PC-3 (cell line): ENCODE measurements around a stretch of chr2.

DNA sequence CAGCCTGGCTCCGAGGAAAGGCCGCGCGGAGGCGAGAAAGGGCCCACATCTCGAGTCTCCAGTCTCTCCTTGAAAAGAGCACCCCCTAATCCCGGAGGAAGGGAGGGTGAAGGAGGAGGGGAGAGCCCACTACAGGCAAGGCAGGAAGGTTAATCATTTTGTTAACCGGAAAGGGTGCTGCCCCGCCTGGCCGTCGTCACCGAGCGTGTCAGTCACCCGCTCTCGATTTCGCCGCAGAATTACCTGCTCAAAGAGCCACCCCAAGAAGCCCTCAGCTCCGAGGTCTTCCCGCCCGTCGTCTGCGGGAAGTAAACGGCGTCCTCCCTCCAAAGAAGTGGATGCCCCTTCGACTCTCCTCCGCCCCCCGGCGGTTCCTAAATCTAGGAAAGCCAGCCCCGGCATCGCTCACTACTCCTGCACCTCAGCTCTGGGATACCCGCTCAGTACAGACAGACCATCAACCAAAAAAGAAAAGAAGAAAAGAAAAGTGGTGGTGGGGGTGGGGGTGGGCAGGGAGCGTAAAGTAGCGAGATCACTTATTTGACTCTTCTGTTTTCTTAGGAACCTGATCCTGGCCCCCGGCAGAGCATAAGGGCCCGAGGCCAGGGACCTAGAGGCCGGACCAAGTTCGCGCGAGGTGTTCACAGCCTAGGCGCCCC, 11.4 kb upstream of the SATB2 start:
- RAMPAGE, long total RNA: no peak

- RAMPAGE, long total RNA: no peak
Measured at GRCh38 chr2:199926249-199927287, 15.5 kb downstream of the C2orf69 start.

DNA sequence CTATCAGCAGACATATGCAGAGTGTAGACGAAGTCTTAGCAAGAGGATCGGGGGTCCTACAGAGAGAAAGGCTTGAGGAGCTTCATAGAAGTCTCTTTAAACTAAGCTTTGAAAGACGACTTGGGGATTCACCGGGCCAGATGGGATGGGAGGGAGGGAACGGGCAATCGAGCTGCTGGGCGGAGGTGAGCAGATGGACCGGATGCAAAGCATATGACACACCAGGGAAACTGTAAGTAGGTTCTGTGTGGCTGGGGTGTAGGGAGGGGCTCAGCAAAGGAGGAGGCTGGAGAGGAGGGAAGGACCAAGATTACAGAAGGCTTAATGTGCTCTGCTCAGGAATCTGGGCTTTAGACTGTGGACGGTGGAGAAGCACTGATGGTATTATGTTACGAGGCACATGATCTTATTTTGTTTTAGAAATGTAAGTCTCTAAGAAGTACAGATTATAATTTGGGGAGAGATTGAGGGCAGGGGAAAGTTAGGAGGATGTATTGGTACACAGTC, 131.5 kb downstream of the MAIP1 start:
- RAMPAGE, long total RNA: no peak

GRCh38 chr2:200363737-200364279, 57.3 kb downstream of the SPATS2L start:
- RAMPAGE, long total RNA: no peak

GRCh38 chr2:200376482-200377166, 70.1 kb downstream of the SPATS2L start:
- RAMPAGE, long total RNA: no peak

GRCh38 chr2:200380041-200380617, 73.6 kb downstream of the SPATS2L start:
- RAMPAGE, long total RNA: no peak

DNA sequence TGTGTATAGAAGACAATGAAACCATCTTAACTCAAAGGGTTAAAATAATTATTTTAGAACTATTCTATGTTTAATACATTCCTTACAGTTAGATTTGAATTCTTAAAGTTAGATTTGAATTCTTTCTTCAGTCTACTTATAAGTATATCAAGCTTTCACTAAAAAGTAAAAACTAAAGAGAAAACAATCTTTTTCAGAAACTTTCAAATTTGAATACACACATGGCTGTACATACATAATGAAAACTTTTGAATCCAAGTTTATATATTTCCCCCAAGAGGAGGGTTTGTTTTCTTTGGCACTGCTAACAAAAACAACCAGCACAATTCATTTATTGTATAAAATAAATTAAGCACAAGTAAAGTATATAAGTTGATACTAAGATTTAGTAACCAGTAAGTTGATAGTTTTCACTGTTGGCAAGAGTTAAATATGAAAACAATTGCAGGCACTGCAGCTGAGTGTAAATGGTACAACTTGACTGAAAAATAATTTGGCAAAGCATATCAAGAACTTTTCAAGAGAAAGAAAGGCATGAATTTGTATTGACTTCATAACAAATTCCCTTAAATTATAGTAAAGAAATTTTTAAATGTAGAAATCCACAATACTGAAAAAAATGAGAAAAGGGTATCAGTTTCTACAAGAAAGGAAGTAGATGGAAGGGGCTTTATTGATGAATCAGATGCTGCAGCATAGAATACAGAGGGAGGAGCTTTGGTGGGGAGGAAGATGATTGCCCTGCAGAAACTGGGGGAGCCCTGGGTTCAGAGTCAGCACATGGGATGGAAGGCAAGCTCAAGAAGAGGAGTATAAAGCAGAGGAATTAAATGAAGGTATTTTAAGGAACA, 78.1 kb downstream of the KCTD18 start:
- RAMPAGE, long total RNA: no peak

DNA sequence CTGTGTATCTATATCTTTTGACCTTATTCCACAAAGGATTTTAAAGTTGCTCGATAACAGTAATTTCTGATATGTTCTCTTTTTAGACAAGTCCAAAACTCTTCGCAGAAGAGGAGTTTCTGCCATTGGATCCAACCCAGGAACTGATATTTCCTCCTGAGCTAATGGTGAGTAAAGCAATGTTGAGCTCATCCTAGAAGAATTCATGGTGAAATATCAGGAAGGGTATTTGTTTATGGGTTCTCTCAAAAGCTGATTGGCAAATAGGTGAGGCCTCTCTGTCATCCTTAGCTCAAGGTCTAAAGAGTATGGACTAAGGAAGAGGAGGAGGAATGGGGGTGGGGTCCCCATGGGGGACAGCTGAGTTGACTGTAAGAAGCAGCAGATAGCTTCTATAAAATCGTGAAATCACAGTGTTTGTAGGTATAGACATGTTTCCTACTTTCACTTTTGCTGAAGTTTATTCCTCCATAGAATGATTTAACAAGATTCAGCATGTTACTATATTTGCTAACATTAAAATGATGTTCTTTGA, 18.2 kb downstream of the AOX1 start:
- RAMPAGE, long total RNA: no peak

DNA sequence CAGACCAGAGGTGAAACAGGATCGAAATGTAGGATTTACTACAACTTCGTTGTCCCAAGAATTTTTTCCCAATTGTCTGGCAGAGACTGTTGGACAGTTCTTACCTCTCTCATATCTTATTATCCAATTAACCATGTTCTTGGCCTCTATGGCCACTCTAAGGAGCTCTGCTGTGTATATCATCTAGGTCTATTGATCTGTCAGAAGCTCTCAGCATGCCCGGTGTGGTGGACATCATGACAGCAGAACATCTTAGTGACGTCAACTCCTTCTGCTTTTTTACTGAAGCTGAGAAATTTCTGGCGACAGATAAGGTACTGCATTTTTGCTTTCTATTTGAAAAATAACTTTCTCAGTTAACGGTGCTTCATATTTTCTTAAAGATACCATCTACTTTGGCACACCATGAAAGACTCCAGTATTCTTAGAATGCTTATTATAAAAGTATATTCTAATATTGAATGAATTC, 35.2 kb downstream of the AOX1 start:
- RAMPAGE, long total RNA: no peak

DNA sequence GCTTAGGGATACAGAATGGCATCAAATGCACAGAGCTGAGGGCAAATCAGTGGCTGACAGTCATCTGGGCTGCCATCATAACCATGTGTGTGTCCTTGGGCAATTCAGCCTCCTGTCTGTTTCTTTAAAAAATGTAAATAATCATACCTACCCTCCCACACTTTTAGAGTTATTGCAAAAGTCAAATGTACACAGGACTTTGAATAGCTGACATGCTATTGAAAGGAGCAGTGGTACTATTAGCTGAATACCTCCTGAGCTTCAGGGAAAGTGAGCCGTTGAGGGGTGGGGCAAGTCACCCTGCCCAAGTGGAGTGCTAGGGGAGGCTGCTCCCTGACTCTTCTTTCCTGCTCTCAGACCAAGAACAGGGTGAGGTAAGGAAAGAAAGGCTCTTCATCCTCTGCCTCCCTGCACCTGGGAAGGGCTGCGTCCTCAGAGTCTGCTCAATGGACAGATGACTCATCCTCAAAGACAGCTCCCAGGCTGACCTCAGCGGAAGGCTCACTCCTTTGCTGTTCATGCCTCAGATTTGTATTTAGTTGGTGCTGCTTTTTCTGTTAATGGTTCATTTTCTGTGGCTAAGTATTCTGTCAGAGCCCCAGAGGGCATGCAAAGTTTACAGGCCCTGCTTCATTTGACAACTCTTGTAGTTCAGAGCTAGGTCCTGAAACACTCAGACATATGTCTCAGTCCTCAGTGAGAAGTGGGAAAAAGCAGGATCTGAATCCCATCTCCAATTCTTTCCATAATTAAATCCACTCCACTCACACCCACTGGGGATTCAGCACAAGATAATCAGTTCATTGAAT, 54.8 kb upstream of the BZW1 start:
- RAMPAGE, long total RNA: no peak

DNA sequence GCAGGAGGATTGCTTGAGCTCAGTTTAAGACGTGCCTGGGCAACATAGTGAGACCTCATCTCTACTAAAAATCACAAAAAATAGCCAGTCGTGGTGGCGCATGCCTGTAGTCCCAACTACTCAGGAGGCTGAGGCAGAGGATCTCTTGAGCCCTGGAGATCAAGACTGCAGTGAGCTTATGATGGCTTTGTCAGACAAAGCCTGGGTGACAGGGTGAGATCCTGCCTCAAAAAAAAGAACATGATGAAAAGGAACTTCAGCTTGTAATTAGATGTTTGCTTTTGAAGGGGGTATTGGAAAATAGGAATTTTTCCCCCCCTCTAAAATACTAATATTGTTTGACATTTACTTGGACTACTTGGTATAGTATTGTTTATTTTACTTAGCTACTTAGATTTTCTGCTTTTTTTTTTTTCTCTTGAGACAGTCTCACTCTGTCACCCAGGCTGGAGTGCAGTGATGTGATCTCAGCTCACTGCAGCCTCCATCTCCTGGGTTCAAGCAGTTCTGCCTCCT, 7.5 kb downstream of the BZW1 start:
- RAMPAGE, long total RNA: no peak

GRCh38 chr2:200888197-200888733, 612 bp downstream of the PPIL3 start:
- RAMPAGE, long total RNA: no peak

DNA sequence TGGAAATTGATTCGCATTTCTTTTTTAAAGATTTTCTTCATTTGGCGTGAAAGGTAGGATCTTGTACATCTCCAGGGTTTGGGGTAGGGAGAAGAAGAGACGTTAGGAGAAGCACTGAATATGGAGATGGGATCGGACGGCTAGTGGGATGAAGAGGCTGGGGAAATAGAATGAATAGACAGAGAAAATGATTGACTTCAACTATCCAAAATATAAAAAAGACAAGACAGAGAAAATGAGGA, 787 bp upstream of the ORC2 start:
- RAMPAGE, long total RNA: no peak

- RAMPAGE, long total RNA: no peak
Measured at GRCh38 chr2:200966741-200967338, 3.4 kb upstream of the ORC2 start.

GRCh38 chr2:201062826-201063086, 8.7 kb downstream of the HYCC2 start:
- RAMPAGE, long total RNA: no peak

DNA sequence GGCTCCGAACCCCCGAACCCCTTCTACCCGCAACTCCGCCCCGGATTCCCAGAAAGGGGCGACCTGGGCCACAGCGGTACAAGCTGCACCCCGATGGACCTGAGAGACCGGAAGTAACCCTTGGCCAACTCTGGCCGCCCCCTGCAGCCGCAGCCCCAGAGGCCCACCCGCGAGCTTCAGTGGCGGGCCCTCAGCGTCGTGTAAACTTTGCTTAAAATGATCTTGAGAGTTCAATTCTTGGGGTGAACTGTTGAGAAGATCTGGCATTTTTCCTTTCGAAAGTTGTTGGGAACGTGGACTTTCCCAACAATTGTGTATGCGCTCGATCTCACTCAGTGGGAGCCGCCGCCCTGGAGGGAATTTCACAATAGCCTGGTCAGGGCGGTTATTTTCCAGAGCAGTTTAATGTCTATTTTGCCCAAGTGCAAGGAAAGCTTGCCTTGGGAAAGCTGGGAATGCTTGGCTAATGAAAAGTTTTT, 843 bp downstream of the CFLAR start:
- RAMPAGE, long total RNA: no peak

DNA sequence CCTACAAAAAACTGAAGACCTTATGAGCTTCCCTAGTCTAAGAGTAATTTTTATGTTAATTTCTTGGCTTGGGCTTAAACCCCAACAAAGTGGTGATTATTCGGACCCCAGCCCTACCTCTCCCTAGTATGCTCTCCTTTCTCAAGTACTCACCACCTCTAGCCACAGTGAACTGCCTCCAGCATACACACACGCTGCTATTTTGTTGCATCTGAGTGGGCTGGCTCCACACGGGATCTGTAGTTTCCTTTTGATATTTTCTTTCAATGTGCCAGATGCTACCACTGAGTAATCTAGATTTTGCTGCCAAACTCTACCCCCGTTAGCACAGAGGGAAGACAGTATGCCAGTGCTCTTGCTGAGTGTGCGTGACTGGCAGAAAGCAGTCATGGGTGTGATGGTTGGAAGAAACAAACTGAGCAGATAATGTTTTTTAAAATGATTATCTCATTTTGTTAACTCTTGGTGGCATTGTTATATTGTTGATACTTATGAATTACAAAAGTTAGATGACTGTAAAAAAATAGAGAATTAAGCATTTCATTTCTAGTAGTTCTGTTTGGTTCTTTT, 11.6 kb downstream of the CFLAR start:
- RAMPAGE, long total RNA: no peak

DNA sequence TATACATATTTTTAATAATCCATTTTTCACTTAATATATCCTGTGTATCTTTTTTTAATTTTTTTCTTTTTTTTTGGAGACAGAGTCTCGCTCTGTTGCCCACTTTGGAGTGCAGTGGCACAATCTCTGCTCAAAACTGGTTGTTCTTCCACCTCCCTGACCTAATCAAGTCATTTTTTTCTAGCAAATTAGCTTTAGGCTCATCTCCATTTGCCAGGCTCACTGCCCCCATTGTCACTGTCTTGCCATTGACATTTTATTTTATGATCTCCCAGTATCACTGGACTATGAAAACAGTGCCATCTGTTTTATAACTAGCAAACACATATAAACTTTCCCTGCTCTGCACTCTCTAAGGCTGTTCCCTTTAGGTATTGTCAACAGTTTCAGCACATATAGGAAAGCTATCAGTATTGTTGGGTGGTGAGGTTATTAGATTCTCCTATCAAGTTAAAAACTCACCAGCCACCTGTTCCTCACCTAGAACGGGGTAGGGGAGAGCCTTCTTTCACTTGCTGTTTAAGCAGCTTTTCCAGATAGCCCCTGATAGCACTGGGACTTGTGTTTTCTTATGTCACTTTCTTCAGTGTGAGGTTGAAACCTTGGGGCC, 32.4 kb downstream of the CFLAR start:
- RAMPAGE, long total RNA: no peak

DNA sequence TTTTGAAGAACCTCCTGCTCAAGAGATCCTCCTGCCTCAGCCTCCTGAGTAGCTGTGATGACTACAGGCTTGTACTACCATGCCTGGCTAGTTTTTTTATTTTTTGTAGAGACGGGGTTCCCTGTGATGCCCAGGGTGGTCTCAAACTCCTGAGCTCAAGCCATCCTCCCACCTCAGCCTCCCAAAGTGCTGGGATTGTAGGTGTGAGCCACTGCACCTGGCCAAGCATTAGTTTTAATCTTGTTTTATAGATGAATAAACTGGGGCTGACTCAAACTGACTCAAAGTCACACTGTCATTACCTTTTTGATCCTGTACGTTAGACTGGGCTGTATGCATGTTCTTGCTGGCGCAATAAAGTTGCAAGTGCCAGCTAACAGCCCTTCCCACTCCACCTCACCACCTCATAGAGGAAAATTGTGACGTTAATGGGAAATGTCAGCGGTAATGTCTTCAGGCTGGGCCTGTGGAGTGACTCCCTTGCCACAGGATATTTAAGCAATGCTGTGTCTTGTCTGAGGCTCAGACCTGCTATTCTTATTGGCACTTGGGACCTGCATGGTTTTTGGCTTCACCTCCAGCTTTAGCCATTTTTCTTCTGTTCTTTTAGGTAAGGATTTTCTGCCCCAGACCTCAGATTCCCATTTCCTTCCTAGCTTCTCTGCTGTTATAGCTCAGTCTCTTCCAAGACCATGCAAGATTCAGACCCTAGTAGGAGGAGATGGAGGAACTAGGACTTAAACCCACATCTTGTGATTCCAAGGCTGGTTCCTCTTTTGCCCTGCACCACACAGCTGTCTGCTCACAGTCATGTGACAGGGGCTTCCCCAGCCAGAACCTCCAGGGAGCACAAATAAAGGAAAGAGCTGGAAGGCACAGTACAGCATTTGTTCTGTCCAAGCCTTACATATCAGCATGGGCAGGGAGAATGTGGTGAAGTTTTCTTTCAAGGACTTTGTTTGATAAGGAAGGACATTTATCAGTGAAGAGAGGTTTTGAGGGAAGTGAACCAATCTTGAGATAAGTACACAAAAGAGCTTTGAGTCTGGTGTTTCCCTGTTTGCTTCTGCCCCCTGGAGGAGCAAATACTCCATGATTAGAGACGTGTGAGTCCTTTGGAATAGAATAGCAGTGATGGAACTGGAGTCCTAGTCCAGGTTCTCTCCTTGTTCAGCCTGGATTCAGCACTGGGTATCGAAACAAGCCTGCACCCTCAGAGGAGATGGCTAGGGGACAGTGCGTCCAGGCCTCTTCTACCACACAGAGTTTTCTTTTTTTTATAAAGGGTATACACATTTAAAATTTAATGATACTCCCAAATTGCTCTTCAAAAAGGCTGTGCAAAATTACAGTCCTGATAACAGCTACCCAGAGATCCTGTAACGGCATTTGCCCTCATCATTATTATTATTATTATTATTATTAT, 25.0 kb upstream of the CASP10 start:
- RAMPAGE, long total RNA: no peak

GRCh38 chr2:201170900-201171912, 11.7 kb upstream of the CASP10 start:
- RAMPAGE, long total RNA: no peak